Keratinocyte (primary cell): ENCODE measurements around a stretch of chr1.

CAGE:
- cytosol, long polyA minus RNA: no peak
- cytosol, long polyA plus RNA: no peak
- long polyA plus RNA: no peak
- nucleus, long polyA minus RNA: no peak
- nucleus, long polyA plus RNA: no peak
These were observed 33.1 kb downstream of the PBX1 start for GRCh38 chr1:164591974-164592684.

CAGE:
- cytosol, long polyA minus RNA: no peak
- cytosol, long polyA plus RNA: no peak
- long polyA plus RNA: no peak
- nucleus, long polyA minus RNA: no peak
- nucleus, long polyA plus RNA: no peak
These were observed 48.0 kb downstream of the PBX1 start for GRCh38 chr1:164606732-164607617.

DNA sequence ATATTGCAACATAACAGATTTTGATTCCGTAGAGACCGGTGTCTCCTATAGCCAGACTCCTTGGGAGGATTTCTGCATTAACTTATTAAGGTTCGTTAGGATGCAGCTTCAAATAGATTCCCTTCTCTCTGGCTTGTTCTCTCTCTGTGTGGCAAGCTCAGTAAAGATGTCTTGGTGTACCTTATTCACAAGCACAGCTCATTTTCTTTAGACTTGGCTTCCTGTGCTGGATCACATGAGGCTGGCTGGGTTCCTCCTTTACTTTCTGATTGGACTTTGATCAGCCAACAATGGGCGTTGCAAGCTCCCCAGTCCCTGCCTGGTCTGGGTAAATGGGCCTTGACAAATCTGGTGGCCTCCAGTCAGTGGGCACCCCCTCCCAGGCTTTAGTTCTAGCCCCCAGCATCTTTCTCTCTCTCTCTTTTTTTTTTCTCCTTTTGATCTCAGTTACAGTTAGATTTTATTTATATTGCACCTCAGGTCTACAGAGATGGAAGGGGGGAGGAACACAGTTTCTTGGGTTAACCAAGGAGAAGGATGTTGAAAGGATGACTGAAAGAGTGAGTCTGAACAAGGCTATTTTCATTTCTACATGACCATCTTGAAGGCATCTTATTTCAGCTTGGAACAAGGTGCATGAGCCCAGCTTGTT is 76.9 kb downstream of the PBX1 start:
CAGE:
- cytosol, long polyA minus RNA: no peak
- cytosol, long polyA plus RNA: no peak
- long polyA plus RNA: no peak
- nucleus, long polyA minus RNA: no peak
- nucleus, long polyA plus RNA: no peak

CAGE:
- cytosol, long polyA minus RNA: no peak
- cytosol, long polyA plus RNA: no peak
- long polyA plus RNA: no peak
- nucleus, long polyA minus RNA: no peak
- nucleus, long polyA plus RNA: no peak
These were observed 175.7 kb downstream of the PBX1 start for GRCh38 chr1:164734433-164735309.

DNA sequence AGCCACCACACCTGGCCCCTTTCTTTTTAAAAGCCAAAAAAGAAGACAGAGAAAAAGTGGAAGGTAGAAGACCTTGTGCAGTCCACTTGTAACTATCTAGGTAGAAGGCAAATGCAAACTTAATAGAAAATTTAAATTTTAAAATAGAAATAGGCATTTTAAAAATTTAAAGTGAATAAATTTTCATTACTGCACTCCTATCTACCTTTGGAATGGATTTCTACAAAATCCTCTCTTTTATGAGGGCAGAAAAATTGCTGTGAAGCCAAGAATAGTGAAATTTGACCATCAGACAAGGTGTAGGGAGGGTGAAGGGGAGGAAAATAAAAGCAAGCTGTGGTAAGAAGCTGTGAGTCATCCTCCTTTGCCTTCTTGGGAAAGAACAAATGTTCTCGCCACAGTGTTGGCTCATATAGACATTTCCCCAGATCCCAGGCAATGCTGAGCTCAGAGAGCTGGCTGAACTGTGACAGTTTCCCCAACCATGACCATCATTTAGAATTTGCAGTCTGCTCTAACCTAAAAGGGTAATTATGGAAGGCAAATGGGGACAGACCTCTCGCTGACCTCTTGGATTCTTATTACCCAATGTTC is 235.3 kb downstream of the PBX1 start:
CAGE:
- cytosol, long polyA minus RNA: no peak
- cytosol, long polyA plus RNA: no peak
- long polyA plus RNA: no peak
- nucleus, long polyA minus RNA: no peak
- nucleus, long polyA plus RNA: no peak

DNA sequence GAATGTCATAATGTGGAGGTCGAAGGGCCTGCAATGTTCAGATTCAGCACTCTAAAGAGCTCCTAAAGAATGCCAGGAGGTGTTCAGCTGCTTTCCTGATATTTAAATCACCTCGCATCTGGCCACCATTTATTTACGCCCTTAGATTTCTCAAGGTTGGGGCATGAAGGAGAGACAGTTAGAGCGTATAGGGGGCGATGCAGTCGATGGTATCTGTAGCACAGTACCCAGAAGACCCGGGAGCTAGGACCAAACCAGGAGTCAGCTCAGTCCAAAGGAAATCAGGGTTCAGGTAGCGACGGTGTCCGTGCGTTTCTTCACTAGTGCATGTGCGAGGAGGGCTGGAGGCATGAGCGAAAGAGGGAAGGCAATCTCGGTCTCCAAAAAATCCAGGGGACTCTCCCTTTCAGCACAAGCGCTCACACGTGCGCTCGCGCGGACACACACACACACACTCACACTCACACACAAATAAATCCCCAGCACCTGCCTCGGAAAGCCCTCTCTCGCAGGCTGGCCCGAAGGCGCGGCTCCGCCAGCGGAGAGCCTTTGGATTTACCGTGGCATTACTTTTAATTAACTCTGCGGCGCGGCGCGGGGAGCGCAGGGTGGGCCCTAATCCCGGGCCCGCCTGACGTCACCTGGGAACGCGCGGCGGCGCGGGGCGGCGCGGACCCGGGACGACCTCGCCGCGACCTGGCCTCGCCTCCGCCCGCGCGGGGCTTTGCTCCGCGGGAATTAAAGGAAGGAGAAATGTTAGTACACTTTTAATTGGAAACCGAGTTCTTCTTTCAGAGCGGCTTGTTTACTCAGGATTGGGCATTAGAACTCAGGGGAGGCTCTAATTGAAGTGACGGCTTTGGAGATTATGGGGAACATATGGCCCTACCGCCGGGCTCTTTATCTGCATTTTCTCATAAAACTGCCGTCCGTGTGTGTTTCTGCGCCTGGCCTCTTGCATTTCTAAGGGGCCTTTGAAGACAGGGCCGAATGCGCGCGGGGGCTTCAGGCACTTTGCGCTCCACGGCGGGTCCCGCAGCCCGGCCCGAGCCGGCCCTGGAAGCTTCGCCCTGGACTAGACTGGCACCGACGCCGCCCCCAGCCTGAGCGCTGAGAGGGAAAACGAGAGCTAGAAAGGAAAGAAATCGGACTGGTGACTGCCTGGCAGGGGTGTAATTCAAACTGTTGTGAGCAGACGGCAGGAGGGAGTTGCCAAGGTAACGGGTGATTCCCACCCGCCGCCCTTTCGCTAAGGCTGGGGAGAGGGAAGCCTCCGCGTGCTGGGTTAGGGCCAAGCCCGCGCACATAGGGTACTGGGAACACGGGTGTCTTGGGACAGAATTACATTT is 121.1 kb downstream of the LMX1A start:
CAGE:
- cytosol, long polyA minus RNA: no peak
- cytosol, long polyA plus RNA: no peak
- long polyA plus RNA: no peak
- nucleus, long polyA minus RNA: no peak
- nucleus, long polyA plus RNA: no peak

CAGE:
- cytosol, long polyA minus RNA: no peak
- cytosol, long polyA plus RNA: no peak
- long polyA plus RNA: no peak
- nucleus, long polyA minus RNA: no peak
- nucleus, long polyA plus RNA: no peak
These were observed 306 bp upstream of the UCK2 start for GRCh38 chr1:165827199-165827416.

CAGE:
- cytosol, long polyA minus RNA: no peak
- cytosol, long polyA plus RNA: no peak
- long polyA plus RNA: no peak
- nucleus, long polyA minus RNA: no peak
- nucleus, long polyA plus RNA: no peak
These were observed 29.7 kb downstream of the UCK2 start for GRCh38 chr1:165856903-165857703.

DNA sequence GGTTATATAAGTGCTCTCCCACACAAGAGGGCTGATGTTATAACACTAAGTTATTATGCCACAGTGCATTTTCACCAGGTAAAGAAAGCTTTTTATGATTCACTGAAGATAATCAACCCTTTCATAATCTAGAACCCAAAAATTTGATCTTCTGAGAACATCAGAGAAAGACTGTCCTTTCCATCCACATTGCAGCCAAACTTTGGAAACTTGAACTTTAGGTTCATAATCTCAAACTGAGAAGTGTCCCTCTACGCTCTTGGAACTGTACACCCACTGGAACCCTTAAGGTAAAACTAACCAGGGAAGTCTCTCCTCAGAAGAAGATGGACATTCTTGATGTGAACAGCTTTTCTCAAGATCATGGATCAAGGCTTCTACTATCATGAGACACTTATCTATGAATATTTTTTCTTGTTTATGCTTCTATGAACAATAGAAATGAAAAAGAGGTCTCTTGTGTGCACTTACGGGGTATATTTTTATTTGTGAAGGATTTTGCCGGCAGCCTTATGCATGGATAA is 115.5 kb upstream of the POGK start:
CAGE:
- cytosol, long polyA minus RNA: no peak
- cytosol, long polyA plus RNA: no peak
- long polyA plus RNA: no peak
- nucleus, long polyA minus RNA: no peak
- nucleus, long polyA plus RNA: no peak

DNA sequence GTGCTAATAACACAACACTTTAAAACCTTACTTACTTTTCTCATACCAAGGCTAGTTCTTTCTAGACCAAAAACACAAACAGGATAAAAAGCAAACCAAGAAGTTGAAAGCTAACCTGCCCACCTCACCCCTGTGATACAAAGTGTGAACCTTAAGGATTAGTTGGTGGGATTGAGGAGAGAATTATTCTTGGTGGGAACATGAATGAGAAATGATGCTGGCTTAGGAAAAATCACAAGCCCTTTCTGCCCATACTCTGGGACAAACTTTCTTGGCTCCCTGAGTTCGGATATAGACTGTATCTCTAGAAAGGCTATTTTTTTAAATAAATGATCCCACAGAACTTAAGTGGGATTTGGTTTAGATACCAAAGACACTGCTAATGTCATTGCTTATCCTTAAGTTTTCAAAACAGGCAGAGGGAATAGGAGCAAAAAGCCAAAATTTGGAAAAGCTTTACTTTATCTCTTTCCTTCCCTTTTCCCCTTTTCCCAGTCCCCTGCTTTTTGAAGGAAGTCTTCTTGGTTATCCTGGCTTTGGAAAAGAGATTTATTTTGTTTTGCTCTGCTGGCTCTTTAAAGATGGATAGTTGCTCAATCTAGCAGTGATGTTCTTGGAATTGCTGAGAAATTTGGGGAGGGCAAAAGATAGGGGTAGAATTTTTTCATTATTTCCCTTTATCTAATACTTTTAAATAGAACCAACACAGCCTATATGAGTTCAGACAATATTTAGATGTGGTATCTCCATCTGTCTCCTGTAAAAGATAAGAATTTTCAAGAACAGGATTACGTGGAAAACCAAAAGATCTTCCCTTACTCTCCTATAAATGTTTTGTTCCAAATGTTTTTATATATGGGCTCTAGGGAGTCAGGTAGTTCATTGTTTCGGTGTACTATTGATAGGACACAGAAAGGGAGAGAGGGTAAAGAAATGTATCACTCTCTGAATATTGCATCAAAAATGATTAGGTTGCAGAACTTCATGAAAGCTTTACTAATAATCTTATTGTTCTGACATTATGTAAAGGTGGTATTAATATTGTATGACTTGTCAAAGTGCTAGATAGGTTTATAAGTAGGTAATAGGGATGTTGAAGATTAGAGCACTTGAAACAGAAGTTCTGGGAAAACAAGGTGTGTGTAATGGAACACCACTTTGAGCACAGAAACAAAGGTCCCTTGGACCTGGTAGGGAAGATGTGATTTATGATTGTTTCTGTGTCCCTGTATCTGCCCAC is 95.5 kb downstream of the CD247 start:
CAGE:
- cytosol, long polyA minus RNA: start-site peak on the plus strand centred at position 407 of the sequence, 50 bp wide, 8 reads
- cytosol, long polyA plus RNA: no peak
- long polyA plus RNA: no peak
- nucleus, long polyA minus RNA: no peak
- nucleus, long polyA plus RNA: no peak

DNA sequence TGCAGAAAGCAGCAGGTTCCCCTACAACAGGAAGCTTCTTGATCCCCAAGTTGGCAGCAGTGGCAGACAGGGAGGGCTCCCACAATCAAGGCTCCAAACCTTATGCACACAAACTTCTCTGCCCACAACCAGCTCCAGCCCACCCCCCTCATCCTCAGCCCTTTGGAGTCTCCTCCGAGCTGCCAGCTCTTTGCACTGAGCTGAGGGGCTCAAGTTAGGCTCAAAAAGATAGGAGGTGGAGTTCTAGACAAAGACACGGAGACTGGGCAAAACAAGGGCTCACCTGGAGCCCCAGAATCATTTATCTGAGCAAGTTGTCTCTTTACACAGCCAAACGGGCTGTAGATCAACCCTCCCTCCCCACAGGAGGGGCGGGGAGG is 84.2 kb downstream of the CD247 start:
CAGE:
- cytosol, long polyA minus RNA: no peak
- cytosol, long polyA plus RNA: no peak
- long polyA plus RNA: no peak
- nucleus, long polyA minus RNA: no peak
- nucleus, long polyA plus RNA: no peak

GRCh38 chr1:167437867-167438818 is 80.2 kb downstream of the CD247 start:
CAGE:
- cytosol, long polyA minus RNA: no peak
- cytosol, long polyA plus RNA: no peak
- long polyA plus RNA: no peak
- nucleus, long polyA minus RNA: no peak
- nucleus, long polyA plus RNA: no peak

GRCh38 chr1:167439211-167440064 is 78.9 kb downstream of the CD247 start:
CAGE:
- cytosol, long polyA minus RNA: no peak
- cytosol, long polyA plus RNA: no peak
- long polyA plus RNA: no peak
- nucleus, long polyA minus RNA: no peak
- nucleus, long polyA plus RNA: no peak

DNA sequence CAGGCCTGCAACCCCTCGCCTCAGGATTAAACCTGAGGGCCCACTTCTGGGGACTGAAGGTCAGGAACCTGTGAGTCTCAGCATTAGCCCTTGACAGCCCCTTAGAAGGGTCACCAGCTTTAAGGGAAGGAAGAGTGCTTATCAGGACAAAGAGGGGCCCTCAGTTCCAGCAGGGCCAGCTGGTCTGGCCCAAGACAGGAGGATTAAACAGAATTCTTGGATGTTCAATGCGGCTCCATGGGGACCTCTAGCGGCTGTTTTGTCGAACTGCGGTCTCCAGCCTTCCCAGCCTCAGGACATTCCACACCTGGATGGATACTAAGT is 15.4 kb upstream of the CD247 start:
CAGE:
- cytosol, long polyA minus RNA: no peak
- cytosol, long polyA plus RNA: no peak
- long polyA plus RNA: no peak
- nucleus, long polyA minus RNA: no peak
- nucleus, long polyA plus RNA: no peak

CAGE:
- cytosol, long polyA minus RNA: no peak
- cytosol, long polyA plus RNA: no peak
- long polyA plus RNA: no peak
- nucleus, long polyA minus RNA: no peak
- nucleus, long polyA plus RNA: no peak
These were observed 20.2 kb downstream of the RCSD1 start for GRCh38 chr1:167650067-167650751.

GRCh38 chr1:167713411-167714135 is 8.2 kb upstream of the MPZL1 start:
CAGE:
- cytosol, long polyA minus RNA: no peak
- cytosol, long polyA plus RNA: no peak
- long polyA plus RNA: no peak
- nucleus, long polyA minus RNA: no peak
- nucleus, long polyA plus RNA: no peak

DNA sequence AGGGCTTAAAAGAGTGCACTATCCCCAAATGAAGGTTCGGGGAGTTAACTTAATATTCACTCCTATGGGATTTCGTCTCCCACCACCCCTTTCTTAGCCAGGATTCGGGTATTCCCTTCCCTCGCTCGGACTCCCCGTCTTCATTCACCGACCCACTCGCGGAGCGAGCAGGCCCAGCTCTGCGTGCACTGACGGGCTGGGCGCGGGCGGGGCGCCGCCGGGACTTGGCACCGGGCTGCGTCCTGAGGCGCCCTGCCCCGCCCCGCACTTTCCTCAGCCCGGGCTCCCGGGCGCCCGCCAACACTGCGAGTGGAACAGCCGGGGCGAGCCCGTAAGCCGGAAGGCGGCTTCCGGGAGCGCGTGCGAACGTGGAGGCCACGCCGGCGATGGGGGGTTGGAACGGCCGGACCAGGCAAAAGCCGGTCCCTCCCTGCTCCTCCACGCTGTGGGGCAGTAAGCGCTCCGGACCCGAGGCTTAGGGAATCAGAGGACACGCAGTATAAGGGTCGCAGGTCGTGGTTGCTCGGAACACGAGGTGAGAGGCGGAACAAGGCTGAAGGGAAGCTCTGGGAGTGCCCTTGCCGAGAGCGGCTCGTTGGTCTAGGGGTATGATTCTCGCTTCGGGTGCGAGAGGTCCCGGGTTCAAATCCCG is 7.5 kb upstream of the MPZL1 start:
CAGE:
- cytosol, long polyA minus RNA: no peak
- cytosol, long polyA plus RNA: no peak
- long polyA plus RNA: no peak
- nucleus, long polyA minus RNA: no peak
- nucleus, long polyA plus RNA: no peak

DNA sequence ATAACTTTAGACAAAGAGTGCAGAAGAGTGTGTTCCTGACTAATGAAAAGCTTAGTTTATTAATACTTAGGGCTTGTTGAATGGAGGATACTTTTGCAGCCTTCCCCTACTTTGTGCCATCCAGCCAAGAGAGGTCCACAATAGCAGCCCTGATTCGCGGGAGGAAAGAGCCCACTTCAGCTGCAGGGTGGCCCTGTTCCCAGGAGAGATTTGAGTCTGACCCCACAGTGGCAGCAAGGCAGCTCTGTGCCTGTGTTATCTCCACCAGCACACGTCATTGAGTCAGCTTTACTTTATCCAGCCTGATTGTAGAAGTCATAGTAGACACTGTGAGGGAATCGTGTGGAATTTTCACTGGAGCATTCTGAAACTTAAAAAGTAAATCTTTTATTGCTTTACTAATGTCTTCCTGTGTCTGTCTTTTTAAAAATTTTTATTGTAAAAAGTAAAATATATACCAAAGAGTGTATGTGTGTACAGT is 35.2 kb downstream of the MPZL1 start:
CAGE:
- cytosol, long polyA minus RNA: no peak
- cytosol, long polyA plus RNA: no peak
- long polyA plus RNA: no peak
- nucleus, long polyA minus RNA: no peak
- nucleus, long polyA plus RNA: no peak

GRCh38 chr1:167765520-167765834 is 43.7 kb downstream of the MPZL1 start:
CAGE:
- cytosol, long polyA minus RNA: no peak
- cytosol, long polyA plus RNA: no peak
- long polyA plus RNA: no peak
- nucleus, long polyA minus RNA: no peak
- nucleus, long polyA plus RNA: no peak

DNA sequence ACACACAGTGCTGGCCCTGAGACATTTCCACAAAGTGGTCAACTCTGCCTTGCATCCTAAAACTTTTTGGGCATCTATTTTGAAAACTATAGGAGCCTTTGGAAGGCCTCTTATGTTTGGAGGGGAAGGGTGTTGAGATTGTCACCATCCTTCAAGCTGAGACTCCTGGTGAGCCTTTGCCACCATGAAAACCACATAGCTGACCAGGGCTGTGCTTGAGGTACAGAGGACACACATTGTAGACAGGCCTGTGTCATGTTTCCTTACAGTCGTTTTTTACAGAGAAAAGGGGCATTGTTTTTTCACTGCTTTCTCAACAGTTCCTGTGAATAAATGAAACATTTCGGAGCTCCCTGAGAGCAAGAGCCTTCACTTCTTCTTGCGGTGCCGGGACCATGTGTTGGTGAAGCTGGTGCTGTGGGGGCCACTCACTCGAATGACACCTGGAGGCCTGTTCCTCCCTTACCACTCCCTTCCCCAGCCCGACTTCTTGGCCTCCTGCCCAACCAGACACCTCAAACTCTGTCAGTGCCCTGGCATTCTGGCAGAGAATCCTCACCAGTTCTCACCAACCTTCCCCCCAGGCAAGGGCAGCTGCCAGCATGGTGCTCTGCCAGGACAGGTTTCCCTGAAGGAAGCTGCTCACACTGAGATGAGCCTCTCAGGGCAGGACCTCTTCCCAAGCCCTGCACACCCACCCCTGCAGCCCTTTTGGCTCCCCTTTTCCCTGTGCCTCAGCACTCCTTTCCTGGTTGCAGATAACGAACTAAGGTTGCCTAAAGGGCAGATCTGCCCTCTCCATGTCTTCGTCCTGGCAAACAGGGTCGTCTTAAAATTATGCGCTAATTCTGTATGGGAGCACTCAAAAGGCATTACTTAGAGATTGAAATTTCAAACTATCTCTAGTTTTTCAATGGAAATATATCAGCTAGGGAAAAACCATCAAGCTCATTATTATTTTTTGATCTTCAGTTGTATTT is 68.3 kb downstream of the MPZL1 start:
CAGE:
- cytosol, long polyA minus RNA: no peak
- cytosol, long polyA plus RNA: no peak
- long polyA plus RNA: no peak
- nucleus, long polyA minus RNA: no peak
- nucleus, long polyA plus RNA: no peak